Adrenal gland (tissue), 7 donors: ENCODE data around the genes KEL, TMEM139, OR2A14, ARHGEF35 and OR2A42.

DNA sequence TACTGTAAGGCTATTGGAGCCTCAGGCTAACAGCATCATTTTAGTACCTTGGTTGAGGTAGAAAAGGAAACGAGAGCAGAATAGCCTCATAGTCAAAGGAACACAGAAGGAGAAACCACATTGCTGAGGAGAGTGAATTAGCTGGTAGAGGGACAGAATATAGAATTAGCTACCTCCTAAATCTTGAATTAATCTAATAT is 36.1 kb upstream of the PRSS1 start:
- PRO-cap, 3 experiments = no peak in any of the 3 experiments
- RAMPAGE, long total RNA, 4 experiments = no peak in any of the 4 experiments
- RRBS = no CpG with 5 or more reads among the region's 1 CpG

DNA sequence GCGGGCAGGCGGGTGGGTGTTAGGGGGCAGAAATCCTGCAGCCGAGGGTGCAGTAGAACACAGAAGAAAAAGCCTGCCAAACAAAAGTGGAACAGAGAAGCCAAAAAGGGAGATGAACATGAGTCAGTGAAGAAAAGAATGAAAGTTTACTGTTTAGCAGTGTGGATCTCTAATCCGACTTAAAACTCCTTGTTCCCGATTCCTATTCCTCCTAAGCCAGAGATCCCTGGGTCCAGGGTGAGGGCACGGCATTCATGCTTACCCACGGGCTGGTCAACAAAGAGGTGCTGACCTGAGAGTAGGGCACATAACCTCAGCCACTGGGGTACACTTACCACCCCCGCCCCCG is 27.1 kb downstream of the PRSS2 start:
- PRO-cap, 3 experiments = no peak in any of the 3 experiments
- RAMPAGE, long total RNA, 4 experiments = no peak in any of the 4 experiments
- RRBS = no CpG with 5 or more reads among the region's 9 CpGs

- PRO-cap, 3 experiments = no peak in any of the 3 experiments
- RAMPAGE, long total RNA, 4 experiments = no peak in any of the 4 experiments
- RRBS = no CpG with 5 or more reads among the region's 4 CpGs
Measured at GRCh38 chr7:142799463-142800113, 28.8 kb downstream of the PRSS2 start.

GRCh38 chr7:142855573-142856483 is 952 bp downstream of the EPHB6 start:
- PRO-cap, 3 experiments = no peak in any of the 3 experiments
- RAMPAGE, long total RNA, 4 experiments = no peak in any of the 4 experiments
- RRBS = no CpG with 5 or more reads among the region's 16 CpGs

- PRO-cap, 3 experiments = no peak in any of the 3 experiments
- RAMPAGE, long total RNA, 4 experiments = no peak in any of the 4 experiments
- RRBS = no CpG with 5 or more reads among the region's 5 CpGs
Measured at GRCh38 chr7:142938323-142938744, 950 bp upstream of the LLCFC1 start.

- PRO-cap, 3 experiments = no peak in any of the 3 experiments
- RAMPAGE, long total RNA, 4 experiments = no peak in any of the 4 experiments
- RRBS = no CpG with 5 or more reads among the region's 6 CpGs
Measured at GRCh38 chr7:142962109-142963091, at the start of gene KEL. TSS of gene KEL (minus strand) at chr7:142962363.

GRCh38 chr7:143049500-143049951 is 2.6 kb upstream of the OR6V1 start:
- PRO-cap, 3 experiments = no peak in any of the 3 experiments
- RAMPAGE, long total RNA, 4 experiments = no peak in any of the 4 experiments
- RRBS = no CpG with 5 or more reads among the region's 3 CpGs

GRCh38 chr7:143258673-143259428 is 4.4 kb upstream of the GSTK1 start:
- PRO-cap, 3 experiments = no peak in any of the 3 experiments
- RAMPAGE, long total RNA, 4 experiments = no peak in any of the 4 experiments
- RRBS = no CpG with 5 or more reads among the region's 5 CpGs

DNA sequence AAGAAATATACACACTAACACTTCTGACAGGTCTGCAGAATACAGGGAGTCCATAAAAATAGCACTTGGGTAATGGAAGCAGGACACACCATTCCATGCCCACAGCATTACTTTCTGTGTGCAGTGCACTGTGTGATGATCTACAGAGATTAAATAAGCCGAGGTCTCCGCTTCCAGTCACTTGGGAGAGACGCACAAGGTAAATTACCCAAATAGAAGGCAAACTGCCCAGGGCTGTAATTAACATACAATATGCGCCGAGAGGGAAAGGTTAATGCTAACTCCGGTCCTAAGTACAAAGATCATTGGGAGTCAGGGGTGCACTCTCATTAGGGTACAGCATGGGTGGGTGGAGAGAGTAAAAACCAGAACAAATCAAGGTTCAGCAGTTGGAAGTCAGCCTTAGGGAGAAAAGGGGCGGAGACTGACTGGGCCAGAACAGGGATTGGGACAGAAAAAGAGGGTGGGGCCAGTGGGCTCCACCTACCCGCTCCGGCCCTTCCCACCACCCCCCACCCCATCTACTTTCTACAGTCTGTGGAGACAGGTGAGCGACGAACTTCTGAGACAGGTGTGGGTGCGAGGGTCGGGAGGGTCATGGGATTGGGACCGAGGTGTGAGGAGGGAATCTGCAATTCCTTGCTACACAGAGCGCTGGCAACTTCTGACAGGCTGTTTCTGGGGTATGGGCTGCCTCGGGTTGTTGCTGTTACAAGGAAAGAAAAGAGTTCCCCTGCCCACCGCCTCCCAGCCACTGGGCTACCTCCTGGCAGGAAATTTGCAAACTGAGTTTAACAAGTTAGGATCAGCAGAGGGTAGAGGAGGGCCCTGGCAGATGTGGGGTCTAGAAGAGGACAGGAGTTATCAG is at the start of gene TMEM139:
TSS of gene TMEM139 (plus strand) at position 531 of the 868 bp plus-strand sequence.
- PRO-cap, 3 experiments = no peak in any of the 3 experiments
- RAMPAGE, long total RNA, 4 experiments = no peak in any of the 4 experiments
- RRBS = no CpG with 5 or more reads among the region's 17 CpGs

DNA sequence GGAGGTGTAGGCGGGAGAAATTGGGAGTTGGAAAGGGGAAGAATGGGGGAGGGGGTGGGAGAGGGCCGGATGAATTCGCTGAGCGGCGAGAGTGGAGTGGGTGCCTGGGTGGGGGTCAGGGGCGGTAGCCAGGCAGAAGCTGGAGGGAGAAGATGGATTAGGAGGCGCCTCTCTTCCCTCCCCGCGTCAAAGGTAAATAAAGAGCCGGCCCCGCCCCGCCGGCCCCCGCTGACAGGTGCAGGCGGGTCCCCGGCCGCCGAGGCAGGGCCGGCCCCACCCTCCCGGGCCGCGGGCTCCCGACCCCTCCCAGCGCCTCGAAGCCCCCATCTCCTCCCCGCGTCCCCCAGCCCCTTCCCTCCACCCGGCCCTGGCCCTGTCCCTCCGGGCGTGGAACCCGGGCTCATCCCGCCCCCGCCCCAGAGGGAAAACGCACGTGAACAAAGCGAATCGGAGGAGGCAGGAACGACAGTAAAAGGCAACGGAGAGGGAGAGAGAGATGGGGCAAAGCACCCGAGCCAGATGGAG is 868 bp downstream of the FAM131B start:
- PRO-cap, 3 experiments = no peak in any of the 3 experiments
- RAMPAGE, long total RNA, 4 experiments = no peak in any of the 4 experiments
- RRBS = 2% methylated on average over 10 of the region's 40 CpGs

- PRO-cap, 3 experiments = peak in 2 of 3 experiments; most common plus-strand start chr7:143380375 (in 2)
- RAMPAGE, long total RNA, 4 experiments = no peak in any of the 4 experiments
- RRBS = 1% methylated on average over 19 of the region's 48 CpGs
Measured at GRCh38 chr7:143380221-143380854, 807 bp upstream of the ZYX start.

GRCh38 chr7:143382581-143382724 is 1.3 kb downstream of the ZYX start:
- PRO-cap, 3 experiments = no peak in any of the 3 experiments
- RAMPAGE, long total RNA, 4 experiments = start-site peak on the plus strand in 1 of 4 experiments, at chr7:143382592-143382658 at its widest, 30 reads per replicate
- RRBS = no CpG with 5 or more reads among the region's 3 CpGs

DNA sequence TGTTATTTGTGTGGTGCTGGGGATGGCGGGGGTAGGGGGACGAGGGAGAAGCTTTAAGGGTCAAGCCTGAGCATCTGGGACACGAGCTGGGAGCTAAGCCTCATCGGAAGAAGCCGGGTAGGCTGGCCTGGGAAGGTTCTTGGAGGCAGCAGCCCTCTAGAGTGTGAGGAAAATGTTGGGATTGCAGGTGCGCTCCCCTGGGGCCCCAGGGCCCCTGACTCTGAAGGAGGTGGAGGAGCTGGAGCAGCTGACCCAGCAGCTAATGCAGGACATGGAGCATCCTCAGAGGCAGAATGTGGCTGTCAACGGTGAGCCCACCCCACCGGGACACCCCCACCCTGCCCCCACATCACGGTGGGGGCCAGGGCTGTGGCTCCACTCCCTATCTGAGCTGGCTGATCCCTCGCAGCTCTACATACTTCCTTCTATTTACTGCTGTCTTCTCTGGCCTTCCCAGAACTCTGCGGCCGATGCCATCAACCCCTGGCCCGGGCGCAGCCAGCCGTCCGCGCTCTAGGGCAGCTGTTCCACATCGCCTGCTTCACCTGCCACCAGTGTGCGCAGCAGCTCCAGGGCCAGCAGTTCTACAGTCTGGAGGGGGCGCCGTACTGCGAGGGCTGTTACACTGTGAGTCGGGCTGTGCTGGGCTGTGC is 7.0 kb downstream of the ZYX start:
- PRO-cap, 3 experiments = no peak in any of the 3 experiments
- RAMPAGE, long total RNA, 4 experiments = no peak in any of the 4 experiments
- RRBS = no CpG with 5 or more reads among the region's 23 CpGs

- PRO-cap, 3 experiments = peak in 3 of 3 experiments; most common plus-strand start chr7:143391642 (in 2); most common minus-strand start chr7:143391480 (in 1)
- RAMPAGE, long total RNA, 4 experiments = no peak in any of the 4 experiments
- RRBS = 72% methylated on average over 3 of the region's 20 CpGs
Measured at GRCh38 chr7:143390982-143391768, 10.0 kb downstream of the ZYX start.

- PRO-cap, 3 experiments = no peak in any of the 3 experiments
- RAMPAGE, long total RNA, 4 experiments = no peak in any of the 4 experiments
- RRBS = no CpG with 5 or more reads among the region's 20 CpGs
Measured at GRCh38 chr7:143391769-143392865, 11.0 kb downstream of the ZYX start.

DNA sequence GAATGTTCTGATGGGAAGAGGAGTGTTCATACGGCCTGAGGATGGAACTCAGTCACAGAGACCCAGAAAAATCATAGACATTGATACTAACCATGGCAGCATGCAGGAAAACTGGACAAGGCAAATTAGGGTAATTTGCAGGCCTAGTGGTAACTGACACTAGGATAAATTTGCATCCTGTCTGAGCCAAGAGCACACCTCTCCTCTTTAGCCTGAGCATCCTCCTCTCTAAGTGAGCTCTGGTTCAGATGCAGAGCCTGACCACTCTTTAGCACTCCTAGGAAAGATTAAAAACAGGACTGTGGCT is 214 bp upstream of the TAS2R41 start:
- PRO-cap, 3 experiments = no peak in any of the 3 experiments
- RAMPAGE, long total RNA, 4 experiments = no peak in any of the 4 experiments
- RRBS = no CpG with 5 or more reads among the region's 1 CpG

DNA sequence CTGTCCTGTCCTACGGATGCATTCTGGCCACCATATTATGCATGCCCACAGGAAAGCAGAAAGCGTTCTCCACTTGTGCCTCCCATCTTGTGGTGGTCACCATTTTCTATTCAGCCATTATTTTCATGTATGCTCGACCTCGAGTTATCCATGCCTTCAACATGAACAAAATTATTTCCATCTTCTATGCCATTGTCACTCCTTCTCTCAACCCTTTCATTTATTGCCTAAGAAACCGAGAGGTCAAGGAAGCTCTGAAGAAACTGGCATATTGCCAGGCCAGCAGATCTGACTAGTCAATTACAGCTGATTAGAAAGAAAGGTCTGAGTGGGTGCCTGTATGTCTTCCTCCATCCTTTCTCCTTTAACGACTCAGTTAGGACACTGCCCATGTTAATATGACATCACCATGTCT is 4.5 kb downstream of the OR6B1 start:
- PRO-cap, 3 experiments = no peak in any of the 3 experiments
- RAMPAGE, long total RNA, 4 experiments = no peak in any of the 4 experiments
- RRBS = no CpG with 5 or more reads among the region's 6 CpGs

DNA sequence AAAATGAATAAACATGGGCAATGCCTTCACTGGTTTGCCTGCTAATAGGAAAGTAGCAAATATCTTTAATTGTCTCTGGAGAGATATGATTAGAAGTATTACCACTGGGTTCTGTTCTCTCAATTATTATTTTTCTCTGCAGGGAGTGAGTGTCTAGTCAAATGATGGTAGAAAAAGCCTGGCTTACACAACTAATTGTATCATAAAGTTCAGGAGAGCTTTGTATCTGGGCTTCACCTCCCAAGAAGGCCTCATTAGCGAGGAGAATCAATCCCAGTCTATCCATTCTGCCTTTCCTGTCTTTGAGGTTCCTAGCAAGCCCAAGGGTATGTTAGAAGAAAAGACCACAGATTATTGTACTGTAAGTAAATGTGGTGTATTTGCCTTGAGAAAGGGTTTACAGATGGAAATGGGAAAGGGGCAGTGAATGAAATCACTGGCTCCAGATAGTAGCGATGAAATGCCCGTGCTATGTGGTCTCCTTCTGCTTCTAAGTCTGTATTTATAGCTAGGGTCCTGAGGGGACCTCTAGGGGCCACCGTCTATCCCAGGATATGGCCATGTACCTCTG is at the start of gene OR2A14:
TSS of gene OR2A14 (plus strand) at position 273 of the 571 bp plus-strand sequence.
- PRO-cap, 3 experiments = no peak in any of the 3 experiments
- RAMPAGE, long total RNA, 4 experiments = no peak in any of the 4 experiments
- RRBS = no CpG with 5 or more reads among the region's 4 CpGs

DNA sequence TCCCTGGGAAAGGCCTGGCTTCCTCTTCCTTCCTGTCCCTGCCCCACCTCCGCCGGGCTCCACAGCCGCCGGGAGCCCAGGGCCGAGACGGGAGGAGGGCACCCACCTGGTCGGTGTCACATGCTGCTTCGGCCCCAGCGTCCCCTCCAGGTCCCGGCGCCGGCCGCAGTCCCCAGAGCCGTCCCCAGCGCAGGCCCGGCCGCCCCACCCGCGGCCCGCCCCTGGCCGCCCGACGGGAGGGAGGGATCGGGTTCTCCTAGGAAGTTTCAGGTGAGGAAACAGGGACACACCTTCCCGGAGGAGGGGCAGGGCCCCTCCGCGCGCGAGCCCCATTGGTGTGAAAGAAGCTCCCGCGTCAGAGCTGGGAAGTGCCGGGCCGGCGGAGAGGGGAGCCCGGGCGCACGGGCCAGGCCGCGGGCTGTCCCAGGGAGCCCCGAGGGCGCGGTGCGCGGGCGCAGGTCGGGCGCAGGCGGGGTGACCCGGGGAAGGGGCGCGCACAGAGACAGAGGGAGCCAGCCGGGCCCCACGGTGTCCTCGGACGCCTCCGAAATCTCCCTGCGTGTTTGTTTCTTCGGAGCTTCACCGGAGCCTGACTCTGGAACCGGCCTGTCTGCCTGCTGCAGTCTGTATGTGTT is at the start of gene ARHGEF35:
TSS of gene ARHGEF35 (minus strand) at position 402 of the 635 bp plus-strand sequence.
- PRO-cap, 3 experiments = no peak in any of the 3 experiments
- RAMPAGE, long total RNA, 4 experiments = no peak in any of the 4 experiments
- RRBS = no CpG with 5 or more reads among the region's 60 CpGs

GRCh38 chr7:144239475-144239952 is at the start of gene OR2A42:
TSS of gene OR2A42 (minus strand) at chr7:144239605.
- PRO-cap, 3 experiments = no peak in any of the 3 experiments
- RAMPAGE, long total RNA, 4 experiments = no peak in any of the 4 experiments
- RRBS = no CpG with 5 or more reads among the region's 3 CpGs